ENCODE data around the gene VIM.

GRCh38 chr10:15344692-15345176 lies 26.4 kb downstream of the FAM171A1 start:
- PRO-cap: no peak
- RAMPAGE, long total RNA, 4 experiments: no peak in any of the 4 experiments

DNA sequence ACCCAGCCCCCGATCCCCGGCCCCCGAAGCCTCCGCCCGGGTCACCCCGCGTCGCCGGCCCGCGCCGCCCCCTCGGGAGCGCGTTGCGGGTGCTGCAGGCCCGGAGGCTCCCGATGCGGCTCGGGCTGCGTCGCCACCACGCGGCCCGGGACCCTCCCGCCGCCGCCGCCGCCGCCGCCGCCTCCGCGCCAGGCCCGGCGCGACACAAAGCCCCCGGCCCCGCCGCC lies 457 bp downstream of the FAM171A1 start:
- PRO-cap: no peak
- RAMPAGE, long total RNA, 4 experiments: no peak in any of the 4 experiments

DNA sequence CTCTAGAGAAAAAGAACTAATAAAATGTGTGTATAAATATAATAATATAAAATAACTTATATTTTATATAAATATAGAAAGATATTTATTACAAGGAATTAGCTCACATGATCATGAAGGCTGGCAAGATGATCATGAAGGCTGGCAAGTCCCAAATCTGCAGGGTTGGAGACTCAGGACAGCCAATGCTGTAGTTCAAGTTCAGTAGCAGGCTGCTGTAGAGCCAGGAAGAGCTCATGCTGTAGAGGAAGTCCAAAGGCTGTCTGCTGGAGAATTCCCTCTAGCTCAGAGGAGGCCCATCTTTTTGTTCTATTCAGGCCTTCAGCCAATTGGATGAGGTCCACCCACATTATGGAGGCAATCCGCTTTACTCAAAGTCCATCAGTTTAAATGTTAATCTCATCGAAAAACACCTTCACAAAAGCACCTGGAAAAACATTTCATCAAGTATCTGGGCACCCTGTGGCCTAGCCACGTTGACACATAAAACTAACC lies 24.8 kb upstream of the FAM171A1 start:
- PRO-cap: no peak
- RAMPAGE, long total RNA, 4 experiments: no peak in any of the 4 experiments

GRCh38 chr10:15440242-15441082 lies 69.4 kb upstream of the FAM171A1 start:
- PRO-cap: no peak
- RAMPAGE, long total RNA, 4 experiments: no peak in any of the 4 experiments

DNA sequence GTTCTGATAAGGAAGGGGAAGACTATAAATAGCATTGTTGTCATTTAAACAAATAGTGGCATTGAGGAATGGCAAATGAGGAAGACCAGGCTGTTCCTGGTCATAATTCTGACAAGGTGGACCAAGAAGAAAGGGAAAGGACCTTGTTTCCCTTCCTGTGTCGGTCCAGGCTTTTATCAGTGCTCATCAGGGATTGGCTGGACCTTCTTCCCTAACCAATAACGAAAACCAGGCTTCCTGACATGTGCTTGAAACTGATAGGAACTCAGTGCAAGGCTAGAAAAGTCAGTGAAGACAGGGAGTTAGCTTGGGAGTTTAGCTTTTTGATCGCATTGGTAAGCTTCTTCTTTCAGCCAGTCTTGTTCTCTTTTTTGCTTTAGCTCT lies 116.1 kb downstream of the ITGA8 start:
- PRO-cap: no peak
- RAMPAGE, long total RNA, 4 experiments: no peak in any of the 4 experiments

DNA sequence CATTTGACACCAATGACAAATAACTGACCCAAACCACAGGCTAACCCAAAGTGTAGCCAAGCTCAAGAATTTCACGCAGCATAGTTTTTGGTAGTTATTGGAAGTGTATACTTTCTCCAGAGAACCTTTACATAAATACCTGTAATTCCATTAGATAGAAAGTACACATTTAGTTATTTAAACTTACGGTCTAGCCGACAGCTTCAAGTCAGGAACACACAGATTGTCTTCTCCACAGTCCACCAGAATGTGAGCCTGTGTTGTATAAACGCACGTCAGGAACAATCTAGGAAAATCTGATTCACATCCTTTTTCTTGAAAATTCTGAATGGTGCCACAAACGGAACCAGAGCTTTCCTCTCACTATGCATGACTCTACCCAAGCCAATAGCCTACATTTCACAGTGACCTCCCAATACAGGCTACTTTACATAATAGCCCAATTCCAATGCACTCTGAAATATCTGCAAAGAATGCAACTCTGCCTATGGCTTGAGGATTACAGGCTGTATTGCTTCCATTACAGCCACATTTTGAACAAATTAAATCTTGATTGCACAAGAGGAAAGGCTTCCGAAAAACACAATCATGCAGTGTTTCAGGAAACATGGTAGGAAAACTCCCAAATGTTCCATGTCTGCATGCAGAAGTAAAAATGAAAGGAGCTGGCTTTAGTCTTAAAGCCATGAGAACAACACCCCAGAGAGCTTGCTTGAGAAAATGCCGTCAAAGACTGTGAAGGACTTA lies 114.0 kb downstream of the ITGA8 start:
- PRO-cap: no peak
- RAMPAGE, long total RNA, 4 experiments: no peak in any of the 4 experiments

GRCh38 chr10:15718558-15719436 lies 925 bp downstream of the ITGA8 start:
- PRO-cap: no peak
- RAMPAGE, long total RNA, 4 experiments: start-site peak on the minus strand in 2 of 4 experiments, at chr10:15718716-15719246 at its widest, 44 to 152 reads per replicate

DNA sequence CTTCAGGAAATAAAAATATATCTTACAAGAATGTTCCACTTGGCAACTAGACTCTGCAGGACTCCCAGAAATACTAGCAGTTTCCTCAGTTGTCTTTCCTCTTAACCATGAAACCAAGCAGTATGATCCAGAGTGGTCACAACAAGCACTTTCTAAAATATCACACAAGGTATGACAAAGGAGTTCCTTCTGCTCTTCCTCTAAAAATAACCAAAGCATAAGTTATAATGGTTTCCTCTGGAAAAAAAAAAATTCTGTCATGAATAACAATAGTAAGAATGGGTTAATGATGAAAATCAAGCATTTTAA lies 19.0 kb downstream of the MINDY3 start:
- PRO-cap: no peak
- RAMPAGE, long total RNA, 4 experiments: no peak in any of the 4 experiments

DNA sequence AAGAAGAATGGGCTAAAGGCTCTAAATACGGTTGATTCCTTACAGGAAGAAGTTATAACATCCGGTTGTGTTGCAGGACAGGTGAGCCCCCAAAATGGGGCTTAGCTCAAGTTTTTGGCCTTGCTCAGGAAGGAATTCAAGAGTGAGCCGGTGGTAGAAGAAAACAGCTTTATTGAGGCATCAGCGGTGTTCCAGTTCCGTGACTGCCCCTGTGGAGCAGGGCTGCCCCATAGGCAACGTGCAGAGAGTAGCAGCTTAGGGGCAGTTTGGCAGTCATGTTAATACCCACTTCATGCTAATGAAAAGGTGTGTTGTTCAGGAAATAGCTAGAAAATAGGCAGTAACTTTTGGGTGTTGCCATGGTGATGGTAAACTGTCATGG lies 36.2 kb upstream of the MINDY3 start:
- PRO-cap: no peak
- RAMPAGE, long total RNA, 4 experiments: no peak in any of the 4 experiments

- PRO-cap: no peak
- RAMPAGE, long total RNA, 4 experiments: no peak in any of the 4 experiments
Observed at GRCh38 chr10:16592541-16593353, 71.1 kb upstream of the C1QL3 start.

DNA sequence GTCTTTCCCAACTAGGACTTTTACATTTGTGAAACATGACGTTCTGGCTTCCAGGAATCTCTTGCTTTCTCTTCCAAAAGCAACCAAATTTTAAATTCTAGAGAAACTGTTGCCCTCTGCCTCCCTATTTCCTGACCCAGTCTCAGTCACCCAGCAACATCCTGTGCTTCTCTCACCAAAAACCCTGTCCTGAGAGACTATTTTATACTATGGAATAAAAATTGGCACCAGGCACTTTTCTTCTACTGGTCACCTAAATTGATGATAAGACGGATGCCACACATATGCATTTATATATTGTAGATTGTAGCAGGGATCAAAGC lies 839 bp upstream of the RSU1 start:
- PRO-cap: no peak
- RAMPAGE, long total RNA, 4 experiments: no peak in any of the 4 experiments

GRCh38 chr10:16967355-16968162 lies 150.3 kb upstream of the RSU1 start:
- PRO-cap: no peak
- RAMPAGE, long total RNA, 4 experiments: no peak in any of the 4 experiments

DNA sequence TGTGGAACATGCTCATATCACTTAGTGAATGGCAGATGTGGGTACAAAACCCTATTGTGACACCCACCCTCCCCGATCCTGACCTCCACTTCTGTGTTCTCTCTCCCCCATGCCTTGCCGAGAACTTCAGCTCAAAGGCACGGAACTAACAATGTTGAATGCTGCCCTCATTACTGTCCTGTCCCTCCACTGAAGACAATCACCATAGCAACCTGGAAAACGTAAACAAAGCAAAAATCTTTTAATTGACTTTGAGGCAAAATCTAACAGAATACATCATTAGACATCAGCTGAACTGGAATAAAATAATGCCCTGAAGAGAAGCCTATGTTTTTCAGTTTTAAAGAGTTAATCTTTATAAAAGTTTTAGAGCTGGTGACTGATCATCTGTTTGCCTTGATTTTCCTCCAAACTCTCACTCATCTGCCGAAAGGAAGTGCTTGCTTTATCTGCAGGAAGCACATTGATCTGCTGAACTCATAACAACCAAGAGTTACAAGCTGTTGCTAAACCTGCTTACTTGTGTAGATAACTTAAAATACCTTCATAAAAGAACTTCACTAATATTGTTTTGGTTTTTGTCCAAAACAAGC lies 133.6 kb downstream of the CUBN start:
- PRO-cap: no peak
- RAMPAGE, long total RNA, 4 experiments: no peak in any of the 4 experiments

DNA sequence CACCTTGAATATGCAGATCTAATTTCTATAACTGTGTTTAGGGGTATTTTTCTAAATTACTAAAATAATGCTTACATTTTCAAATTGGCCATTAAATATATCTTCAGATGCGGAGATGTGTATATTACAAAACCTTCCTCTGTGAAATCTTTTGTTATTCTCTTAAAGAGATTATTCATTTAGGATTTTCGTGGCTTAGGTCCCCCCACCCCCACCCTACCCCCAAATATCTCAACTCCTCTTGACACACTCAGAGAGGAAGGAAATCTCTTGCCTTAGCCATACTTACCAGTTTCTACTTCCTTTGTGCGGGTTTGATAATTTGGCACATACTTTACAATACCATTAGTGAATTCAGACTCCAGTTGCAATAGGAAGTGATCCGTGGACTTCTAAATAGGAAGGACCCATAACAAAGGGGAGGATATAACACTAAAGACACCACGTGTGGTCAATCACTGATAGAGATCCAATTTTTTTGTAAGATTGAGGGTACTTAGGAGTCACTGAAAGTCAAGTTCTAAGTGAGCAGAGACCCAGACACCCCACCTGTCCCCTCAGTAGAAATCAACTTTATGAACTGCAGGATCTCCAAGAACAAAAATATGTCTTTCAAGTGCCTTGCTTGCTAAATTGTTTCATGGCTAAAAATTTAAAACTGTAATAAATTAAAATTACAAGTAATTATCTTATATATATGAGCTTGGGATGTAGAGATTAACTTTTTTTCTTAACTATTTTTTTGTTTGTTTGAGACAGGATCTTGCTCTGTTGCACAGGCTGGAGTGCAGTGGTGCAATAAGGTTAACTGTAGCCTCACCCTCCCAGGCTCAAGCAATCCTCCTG lies 105.6 kb downstream of the CUBN start:
- PRO-cap: no peak
- RAMPAGE, long total RNA, 4 experiments: no peak in any of the 4 experiments

DNA sequence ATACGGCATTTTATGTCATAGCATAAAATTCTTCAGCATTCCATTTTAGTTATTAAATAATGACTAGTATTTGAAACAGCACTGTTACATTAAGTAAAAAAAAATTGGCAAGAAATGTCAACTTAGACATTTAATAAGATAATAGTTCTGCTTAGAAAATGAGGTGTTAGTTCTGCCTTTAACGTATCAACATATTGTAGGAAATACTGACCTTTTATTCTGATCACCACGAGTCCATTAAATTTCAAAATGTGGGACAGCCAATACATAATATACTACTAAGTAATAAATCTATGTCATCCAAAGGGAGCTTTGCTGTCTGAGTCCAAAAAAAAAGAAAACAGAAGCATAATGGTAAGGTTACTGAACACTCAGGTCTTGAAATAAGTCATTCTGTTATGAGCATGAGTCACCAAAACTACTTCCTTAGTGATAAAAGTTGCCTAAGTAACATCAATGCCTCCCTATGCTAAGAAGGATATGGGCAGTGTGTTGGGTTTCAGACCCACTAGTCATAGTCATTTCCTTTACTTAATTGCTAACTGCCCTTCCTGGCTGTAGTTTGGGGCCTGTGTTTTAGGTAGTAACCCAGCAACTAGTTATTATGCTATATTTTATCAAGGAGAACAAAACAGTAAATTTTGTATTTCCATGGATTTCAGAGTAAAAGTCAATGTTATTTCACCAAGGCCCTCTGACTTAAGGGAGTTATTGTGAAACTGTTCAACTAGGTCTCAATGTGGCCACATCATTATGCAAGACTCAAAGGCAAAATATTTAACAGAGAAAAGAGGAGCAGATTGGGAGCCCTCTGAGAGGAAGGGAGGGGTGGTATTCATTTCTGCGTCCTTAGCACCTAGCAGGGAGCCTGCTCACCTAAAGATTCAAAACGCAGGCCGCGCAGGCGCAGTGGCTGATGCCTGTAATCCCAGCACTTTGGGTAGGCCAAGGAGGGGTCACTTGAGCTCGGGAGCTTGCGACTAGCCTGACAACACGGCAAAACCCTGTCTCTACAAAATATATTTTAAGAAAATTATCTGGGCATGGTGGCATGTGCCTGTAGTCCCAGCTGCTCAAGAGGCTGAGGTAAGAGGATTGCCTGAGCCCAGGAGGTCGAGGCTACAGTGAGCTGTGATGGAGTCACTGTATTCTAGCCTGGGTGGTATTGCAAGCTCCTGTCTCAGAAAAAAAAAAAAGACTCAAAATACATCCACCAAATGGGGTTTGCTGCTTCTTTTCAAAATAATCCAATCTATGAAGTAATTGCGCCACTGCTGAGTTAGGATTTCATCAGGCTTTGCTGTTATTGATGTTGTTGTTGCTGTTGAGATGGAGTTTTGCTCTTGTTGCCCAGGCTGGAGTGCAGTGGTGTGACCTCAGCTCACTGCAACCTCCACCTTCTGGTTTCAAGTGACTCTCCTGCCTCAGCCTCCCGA lies 11.6 kb upstream of the VIM start:
- PRO-cap: no peak
- RAMPAGE, long total RNA, 4 experiments: start-site peak on the minus strand in 1 of 4 experiments, centred at position 442 of the sequence, 13 reads per replicate

GRCh38 chr10:17227922-17228285 lies at the start of gene VIM:
Gene VIM, plus strand, starts transcription at chr10:17228241.
- PRO-cap: bidirectional peak, plus-strand start at chr10:17228230, minus-strand start at chr10:17228121
- RAMPAGE, long total RNA, 4 experiments: no peak in any of the 4 experiments

DNA sequence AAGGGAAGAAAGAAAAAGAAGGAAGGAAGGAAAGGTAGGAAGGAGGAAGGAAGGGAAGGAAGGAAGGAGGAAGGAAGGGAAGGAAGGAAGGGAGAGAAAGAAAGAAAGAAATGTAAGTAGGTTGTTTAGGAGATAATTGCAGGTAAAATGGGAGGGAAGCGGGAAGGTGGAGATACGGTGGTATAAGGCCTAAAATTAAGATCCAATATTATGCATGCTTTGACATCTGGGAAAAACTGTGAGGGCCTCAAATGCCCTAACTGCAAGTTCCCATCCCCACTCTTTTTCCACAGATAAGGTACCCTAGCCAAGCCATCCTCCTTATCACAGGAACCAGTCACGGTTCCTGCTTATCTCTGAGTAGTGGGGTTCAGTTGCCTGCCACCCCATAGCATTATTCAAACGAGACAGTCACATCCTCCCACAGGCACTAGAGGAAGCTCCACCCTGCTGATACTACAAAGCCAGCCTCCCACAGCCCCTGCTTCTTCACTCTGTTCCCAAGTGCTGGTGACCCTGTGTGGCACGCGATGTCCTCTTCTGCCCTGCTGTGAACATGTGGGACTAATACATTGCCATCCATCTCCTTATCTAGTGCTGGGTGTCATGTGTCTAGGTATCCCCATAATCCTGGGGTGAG lies 28.6 kb downstream of the ST8SIA6 start:
- PRO-cap: no peak
- RAMPAGE, long total RNA, 4 experiments: no peak in any of the 4 experiments

DNA sequence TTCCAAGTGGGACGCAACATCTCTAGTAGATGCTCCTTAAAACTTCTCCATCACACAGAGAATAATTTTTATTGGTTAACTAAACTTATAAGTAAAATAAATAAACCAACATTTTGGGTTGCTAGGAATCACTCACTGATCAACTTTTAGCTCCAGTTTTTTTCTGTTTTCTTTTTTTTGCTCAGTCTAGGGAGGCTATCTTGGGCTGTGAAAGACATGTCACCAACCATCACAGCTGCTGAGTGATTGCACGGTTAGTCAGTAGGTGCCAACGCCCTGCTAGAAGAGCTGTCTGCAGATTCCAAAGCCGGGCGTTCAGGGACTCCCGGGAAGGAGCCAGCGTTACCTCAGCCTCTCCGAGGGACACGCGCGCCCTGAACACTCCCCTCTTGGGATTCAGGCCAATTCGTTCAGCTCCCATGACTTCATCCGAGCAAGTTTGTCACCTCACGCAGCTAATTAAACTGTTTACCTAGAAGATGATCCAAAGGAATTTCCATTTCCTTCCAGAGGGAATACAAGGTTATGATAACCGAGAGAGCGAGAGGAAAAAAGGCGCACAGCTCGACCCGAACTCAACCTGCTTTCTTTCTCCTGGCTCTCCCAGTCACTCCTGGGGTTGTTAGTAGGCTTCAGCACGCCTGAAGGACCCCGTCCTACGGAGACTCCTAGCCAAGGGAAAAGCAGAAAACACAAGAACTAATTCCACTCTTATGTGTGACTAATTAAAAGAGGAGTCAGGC lies 488 bp upstream of the STAM start:
- PRO-cap: bidirectional peak, plus-strand start at position 392 of the sequence, minus-strand start at position 317 of the sequence; bidirectional peak, plus-strand start outside the sequence, minus-strand start at position 587 of the sequence
- RAMPAGE, long total RNA, 4 experiments: start-site peak on the minus strand in 1 of 4 experiments, centred at position 596 of the sequence, 13 reads per replicate

DNA sequence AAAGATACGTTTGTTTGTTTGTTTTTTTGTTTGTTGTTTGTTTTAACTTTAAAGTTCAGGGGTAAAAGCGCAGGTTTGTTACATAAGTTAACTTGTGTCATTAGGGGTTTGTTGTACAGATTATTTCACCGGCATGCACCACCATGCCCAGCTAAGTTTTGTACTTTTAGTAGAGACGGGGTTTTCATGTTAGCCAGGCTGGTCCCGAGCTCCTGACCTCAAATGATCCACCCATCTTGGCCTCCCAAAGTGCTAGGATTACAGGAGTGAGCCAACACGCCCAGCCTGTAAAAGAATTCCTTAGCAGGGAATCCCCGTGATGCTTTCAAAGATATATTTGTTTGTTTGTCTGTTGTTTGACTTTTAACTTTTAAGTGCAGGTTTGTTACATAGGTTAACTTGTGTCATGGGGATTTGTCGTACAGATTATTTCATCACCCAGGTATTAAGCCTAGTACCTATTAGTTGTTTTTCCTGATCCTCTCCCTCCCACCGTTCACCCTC lies 959 bp downstream of the TMEM236 start:
- PRO-cap: no peak
- RAMPAGE, long total RNA, 4 experiments: no peak in any of the 4 experiments

DNA sequence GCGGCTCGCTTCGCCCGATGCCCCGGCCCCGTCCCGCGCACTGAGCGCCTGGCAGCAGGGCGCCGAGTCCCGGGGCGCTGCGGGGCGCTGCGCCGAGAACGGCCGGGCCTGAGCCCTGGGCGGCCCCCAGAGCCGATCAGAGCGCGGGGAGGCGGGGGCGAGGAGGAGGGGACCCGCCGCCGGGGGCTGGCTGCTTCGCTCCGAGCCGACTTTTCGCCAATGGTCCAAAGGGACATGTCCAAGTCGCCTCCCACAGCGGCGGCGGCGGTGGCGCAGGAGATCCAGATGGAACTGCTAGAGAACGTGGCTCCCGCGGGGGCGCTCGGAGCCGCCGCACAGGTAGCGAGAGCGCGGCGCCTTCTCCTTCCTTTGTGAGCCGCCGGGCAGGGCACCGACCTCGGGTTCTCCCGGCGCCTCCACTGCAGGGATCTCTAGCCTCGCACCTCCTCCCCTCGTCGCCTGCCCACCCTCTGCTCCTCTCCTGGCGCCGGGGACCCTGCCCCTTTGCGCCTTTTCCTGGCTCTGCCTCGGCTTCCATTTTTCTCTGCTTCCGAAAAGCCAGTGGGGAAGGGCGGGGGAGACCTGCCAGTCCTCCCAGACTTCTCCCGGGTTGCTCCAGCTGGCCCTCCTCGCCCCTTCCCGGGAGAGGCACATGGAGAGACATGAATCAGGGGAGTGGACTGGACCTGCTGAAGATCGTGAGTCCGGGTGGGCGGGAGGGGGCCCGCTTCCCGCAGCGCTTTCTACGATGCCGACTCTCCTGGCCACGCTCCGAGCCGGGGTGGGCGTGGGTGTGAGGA lies 494 bp downstream of the CACNB2 start:
- PRO-cap: bidirectional peak, plus-strand start at position 219 of the sequence, minus-strand start at position 138 of the sequence; bidirectional peak, plus-strand start at position 645 of the sequence, minus-strand start at position 421 of the sequence
- RAMPAGE, long total RNA, 4 experiments: start-site peak on the plus strand in 2 of 4 experiments, centred at positions 255 to 287 of the sequence, 251 to 567 reads per replicate

All from gastroesophageal sphincter (tissue), 4 donors.